ENCODE data around the gene SLC15A5.

DNA sequence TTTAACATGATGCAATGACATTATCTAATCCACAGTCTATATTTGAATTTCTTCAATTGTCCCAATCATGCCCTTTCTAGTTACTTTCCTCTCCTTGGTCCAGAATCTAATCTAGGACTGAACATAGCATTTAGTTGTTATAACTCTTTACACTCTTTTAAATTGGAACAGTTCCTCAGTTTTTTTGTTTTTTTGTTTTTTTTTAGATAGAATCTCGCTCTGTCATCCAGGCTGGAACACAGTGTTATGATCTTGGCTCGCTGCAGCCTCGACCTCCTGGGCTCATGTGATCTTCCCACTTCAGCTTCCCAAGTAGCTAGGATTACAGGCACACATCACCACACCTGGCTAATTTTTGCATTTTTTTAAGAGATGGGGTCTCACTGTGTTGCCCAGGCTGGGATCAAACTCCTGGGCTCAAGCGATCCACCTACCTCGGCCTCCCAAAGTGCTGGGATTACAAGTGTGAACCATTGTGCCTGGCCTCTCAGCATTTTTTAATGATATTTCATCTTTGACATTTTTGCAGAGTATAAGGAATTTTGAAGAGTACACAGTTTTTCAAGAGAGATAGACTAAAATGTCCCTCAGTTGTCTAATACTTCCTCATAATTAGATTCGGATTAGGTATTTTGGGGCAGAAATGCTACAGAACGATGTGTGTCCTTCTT lies 63.0 kb downstream of the RERG start:
- PRO-cap, result no peak
- RRBS, result no CpG with 5 or more reads among the region's 7 CpGs

GRCh38 chr12:15256825-15257180 lies 35.6 kb upstream of the RERG start:
- PRO-cap, result no peak
- RRBS, result no CpG with 5 or more reads among the region's 4 CpGs

GRCh38 chr12:15788149-15788666 lies 980 bp downstream of the EPS8 start:
- PRO-cap, result bidirectional peak, plus-strand start at chr12:15788468, minus-strand start at chr12:15788366
- RRBS, result no CpG with 5 or more reads among the region's 15 CpGs

GRCh38 chr12:15912030-15912522 lies 944 bp downstream of the DERA start:
- PRO-cap, result bidirectional peak, plus-strand start at chr12:15912091, minus-strand start at chr12:15912123
- RRBS, result no CpG with 5 or more reads among the region's 8 CpGs

- PRO-cap, result no peak
- RRBS, result no CpG with 5 or more reads among the region's 7 CpGs
These were observed at the start of gene SLC15A5 for GRCh38 chr12:16277389-16278017. Gene SLC15A5, minus strand, starts transcription at chr12:16277685.

- PRO-cap, result no peak
- RRBS, result no CpG with 5 or more reads among the region's 3 CpGs
These were observed 3.2 kb downstream of the MGST1 start for GRCh38 chr12:16350468-16351235.

- PRO-cap, result no peak
- RRBS, result no CpG with 5 or more reads among the region's 6 CpGs
These were observed 6.9 kb downstream of the LMO3 start for GRCh38 chr12:16599107-16599462.

DNA sequence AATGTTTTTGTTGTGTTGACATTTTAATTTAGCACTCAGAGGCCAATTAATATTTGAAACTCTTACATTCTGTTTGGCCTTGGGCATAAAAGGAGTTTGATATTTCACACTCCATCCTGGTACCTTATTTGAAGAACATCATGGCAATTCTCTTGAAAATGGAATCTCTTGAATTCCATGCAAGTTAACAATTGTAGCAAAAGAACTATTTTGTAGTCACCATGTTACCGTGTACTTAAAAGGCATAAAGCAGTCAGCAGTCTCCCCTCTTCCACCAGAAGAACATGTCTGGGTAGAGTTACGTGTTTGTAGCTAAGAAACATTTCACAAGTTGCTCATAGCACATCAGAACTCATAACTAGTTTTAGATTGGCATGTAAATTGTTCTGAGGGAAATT lies 2.8 kb downstream of the LMO3 start:
- PRO-cap, result no peak
- RRBS, result no CpG with 5 or more reads among the region's 2 CpGs

DNA sequence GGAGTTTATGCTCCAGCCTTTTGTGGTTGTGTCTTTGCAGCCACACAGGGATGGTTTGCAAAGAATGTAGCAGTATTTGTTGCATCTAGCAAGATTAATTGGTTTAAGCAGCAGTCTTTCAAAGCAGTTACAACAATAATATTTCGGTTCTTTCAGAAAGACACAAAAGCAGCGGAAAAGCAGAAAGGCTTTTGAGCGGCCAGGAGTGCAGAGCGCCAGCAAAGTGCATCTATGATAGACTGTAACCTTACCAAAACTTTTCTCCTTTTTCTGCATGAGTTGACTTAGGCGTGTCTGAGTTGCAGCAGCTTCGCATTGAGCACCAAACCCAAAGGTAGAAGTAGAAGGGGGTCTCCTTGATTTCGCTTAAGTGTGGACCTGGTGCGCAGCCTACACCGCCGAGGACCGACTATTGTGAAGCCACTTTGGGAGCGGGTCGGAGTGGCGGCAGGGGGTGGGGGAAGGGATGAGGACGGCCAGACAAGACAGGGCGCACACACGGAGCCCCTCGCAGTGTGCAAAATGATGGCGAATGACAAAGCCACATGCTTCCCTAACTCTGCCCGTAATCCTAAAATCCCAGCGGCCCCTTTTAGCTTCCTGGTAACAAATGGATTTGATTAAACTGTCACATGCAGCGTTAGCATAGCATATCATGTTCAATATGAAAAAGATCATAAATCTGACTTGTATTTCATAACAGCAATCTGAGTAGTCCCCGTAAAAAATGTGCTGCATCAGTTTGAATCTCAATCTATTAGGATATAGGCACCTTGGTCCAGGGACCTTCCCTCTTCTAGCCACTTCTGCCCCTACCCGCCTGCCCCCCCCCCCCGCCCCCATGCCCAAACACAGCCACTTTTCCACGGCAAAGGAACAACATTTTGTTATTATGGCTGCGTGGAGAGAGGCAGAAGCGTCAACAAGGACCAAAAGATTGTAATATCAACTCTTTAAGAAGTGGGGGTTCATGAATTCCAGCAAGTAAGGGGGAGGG lies 1.1 kb downstream of the LMO3 start:
- PRO-cap, result no peak
- RRBS, result no CpG with 5 or more reads among the region's 28 CpGs

DNA sequence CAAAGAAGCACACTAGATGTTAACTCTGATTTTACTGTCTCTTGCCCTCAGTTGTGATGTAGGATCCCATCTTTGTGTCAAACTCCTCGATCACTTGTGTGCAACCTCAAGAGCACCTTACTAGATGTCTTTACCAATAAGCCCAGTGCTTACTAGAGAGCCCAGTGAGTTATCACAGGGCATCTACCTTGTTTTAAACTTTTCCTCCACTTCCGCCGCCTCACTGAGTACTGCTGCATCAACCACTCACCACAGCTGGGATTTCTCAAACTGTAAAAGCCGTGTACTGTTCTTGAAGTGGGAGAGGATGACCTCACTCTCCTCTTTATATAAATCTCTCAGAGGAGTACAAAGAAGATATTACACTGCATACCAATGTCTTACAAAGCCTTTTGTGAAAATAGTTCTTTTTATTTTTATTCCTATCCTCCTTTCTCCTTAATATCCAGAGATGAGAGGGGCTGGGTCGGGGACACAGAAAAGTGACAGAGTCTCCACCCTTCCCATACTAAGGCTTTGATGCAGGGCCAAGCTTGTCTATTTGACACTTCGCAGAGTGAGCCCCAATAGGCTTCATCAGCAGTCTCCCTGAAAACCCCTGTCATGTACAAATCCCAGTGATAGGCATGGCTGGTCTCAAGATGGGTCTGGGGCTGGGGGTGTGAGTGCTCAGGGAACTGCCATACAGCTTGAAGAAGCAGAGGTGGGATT lies 94.1 kb downstream of the PLCZ1 start:
- PRO-cap, result no peak
- RRBS, result no CpG with 5 or more reads among the region's 6 CpGs

DNA sequence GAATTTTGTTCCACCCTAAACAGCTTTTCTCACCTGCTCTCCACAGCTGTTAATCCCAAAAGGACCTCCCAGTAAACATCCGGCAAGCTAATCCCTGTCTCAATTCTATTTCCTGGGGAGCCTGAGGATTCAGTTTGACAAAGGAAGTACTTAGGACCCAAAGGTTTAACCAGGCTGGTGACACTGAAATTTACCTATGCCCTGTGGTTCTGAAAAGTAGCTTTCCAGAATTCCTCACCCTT lies 15.0 kb downstream of the CAPZA3 start:
- PRO-cap, result no peak
- RRBS, result no CpG with 5 or more reads among the region's 1 CpG

GRCh38 chr12:19039579-19039992 lies 89.9 kb upstream of the PLEKHA5 start:
- PRO-cap, result no peak
- RRBS, result no CpG with 5 or more reads among the region's 5 CpGs

DNA sequence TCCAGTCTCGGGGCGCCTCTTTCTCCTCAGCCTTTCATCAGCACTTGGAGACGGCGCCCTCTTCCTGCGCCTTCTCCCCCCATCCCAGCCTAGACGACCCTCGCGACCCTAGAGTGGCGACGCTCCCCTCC lies 643 bp downstream of the PLEKHA5 start:
- PRO-cap, result no peak
- RRBS, result no CpG with 5 or more reads among the region's 10 CpGs

DNA sequence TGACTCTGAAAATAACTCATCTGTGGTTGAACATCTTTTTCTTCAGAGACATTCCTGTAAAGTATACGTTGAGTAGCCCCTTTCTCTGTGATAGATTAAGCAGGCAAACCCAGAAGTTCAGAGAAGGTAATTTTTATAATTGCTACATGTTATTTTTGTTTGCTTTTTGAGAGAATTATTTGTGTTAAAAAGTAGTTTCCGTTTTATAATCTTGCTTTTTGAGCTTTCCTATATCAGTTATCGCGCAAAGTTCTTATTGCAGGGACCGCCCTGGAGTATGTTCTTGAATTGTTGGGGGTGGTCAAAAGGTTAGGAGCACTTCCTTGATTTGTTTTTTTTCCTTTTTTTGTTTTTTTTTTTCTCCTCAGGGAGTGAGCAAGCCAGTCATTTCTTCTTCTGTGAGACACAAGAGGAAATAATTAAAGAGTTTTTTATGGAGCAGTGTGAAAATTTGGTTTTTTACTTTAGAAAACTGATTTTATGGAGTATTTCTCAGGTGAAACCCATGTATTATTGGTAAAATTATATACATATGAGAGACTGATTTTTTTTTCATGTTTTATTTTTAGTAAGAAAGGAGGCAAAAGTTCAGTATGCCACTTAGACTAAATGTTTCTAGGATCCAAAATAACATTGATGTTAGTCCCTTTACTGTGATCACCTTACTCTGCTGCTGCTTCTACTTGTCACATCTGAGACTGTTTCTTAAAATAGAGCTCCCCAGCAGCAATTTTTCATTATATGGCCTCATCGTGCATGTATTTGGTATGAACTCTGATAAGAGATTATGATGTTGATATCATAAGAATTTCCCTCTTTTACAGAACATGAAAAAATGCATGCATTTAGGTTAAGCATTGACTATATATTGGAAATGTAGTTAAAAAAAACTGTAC lies 26.6 kb downstream of the PLEKHA5 start:
- PRO-cap, result no peak
- RRBS, result no CpG with 5 or more reads among the region's 6 CpGs

DNA sequence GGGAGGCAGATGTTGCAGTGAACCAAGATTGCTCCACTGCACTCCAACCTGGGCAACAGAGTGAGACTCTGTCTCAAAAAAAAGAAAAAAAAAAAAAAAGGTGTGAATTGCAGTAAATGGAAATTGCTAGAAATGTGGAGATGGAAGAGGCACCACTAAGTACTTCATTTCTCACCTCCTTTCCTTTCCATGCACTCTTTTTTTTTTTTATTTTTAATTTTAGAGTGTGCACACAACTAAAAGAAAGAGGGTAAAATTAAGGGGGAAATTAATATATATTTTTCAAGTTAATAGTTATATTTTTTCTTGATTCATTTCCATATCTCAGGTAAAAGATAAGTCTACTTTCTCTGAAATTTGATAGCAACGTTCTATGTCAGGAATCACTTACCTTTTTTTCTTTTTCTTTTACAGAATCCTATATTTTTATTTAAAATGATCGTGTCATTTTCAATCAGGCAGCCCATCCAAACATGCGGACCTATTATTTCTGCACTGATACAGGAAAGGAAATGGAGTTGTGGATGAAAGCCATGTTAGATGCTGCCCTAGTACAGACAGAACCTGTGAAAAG lies 139.9 kb downstream of the PLEKHA5 start:
- PRO-cap, result no peak
- RRBS, result no CpG with 5 or more reads among the region's 3 CpGs

GRCh38 chr12:19346844-19347486 lies 92.3 kb upstream of the AEBP2 start:
- PRO-cap, result no peak
- RRBS, result no CpG with 5 or more reads among the region's 3 CpGs

GRCh38 chr12:20280500-20280819 lies 87.9 kb upstream of the PDE3A start:
- PRO-cap, result no peak
- RRBS, result no CpG with 5 or more reads among the region's 2 CpGs

GRCh38 chr12:20440988-20441349 lies 72.6 kb downstream of the PDE3A start:
- PRO-cap, result no peak
- RRBS, result no CpG with 5 or more reads among the region's 1 CpG

GRCh38 chr12:20601843-20602160 lies 93.3 kb upstream of the SLCO1C1 start:
- PRO-cap, result no peak
- RRBS, result no CpG with 5 or more reads among the region's 1 CpG

DNA sequence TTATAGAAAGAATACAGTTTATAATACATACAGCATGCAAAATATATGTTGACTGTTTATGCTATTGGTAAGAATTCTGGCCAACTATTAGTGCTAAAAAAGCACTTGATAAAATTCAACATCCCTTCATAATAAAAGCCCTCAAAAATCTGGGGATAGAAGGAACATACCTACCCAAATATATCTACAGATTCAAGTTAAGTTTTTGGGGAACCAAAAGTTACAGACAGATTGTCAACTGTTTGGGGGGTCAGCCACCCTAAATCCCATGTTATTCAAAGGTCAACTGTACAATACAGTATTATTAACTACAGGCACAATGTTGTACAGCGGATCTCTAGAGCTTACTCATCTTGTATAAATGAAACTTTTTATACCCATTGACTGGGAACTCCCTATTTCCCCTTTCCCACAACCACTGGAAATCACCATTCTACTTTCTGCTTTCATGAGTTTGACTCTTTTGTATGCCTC lies 57.6 kb downstream of the SLCO1B3 start:
- PRO-cap, result no peak
- RRBS, result no CpG with 5 or more reads among the region's 1 CpG

Measured in Caco-2 (cell line).